Mesenchymal stem cell of adipose (primary cell): ENCODE data around the gene ZCCHC24.

DNA sequence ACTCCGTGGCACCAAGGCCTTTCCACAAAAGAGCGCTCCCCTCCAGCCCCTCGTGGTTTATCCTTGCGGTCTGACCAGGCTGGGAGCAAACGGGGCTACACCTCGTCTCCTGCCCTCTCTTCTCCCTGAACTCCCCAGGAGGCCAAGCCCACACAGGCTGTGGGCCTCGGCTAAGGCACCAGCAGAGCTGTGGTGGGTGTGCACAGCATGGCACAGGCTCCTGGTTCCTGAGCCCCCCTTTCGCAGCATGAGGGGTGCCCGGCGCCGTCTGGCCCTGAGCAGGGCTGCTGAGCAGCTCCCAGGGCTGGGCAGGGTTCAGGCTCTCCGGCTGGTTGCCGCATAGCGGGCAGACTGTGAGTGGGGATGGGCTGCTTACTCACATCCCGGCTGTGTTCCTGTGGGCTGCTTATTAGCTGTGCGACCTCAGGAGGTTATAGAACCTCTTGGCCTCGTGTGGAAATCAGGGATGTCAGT is 90.4 kb downstream of the ZMIZ1 start:
- CAGE, long polyA plus RNA = no peak

GRCh38 chr10:79173155-79174036 is 104.6 kb downstream of the ZMIZ1 start:
- CAGE, long polyA plus RNA = no peak

DNA sequence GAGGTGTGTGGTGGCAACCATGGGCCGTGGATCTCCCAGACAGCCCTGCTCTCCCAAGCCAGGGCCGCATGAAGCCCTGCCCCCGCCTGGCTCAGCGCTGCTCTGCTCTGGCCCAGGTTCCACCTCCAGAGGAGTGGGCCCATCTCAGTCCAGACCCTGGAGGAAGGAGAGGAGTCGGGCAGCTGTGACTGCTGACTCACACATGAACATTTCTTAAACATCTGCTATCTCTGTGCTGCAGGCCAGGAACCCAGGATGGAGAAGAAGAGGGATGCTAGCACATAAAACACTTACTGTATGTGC is 110.0 kb downstream of the ZMIZ1 start:
- CAGE, long polyA plus RNA = no peak

DNA sequence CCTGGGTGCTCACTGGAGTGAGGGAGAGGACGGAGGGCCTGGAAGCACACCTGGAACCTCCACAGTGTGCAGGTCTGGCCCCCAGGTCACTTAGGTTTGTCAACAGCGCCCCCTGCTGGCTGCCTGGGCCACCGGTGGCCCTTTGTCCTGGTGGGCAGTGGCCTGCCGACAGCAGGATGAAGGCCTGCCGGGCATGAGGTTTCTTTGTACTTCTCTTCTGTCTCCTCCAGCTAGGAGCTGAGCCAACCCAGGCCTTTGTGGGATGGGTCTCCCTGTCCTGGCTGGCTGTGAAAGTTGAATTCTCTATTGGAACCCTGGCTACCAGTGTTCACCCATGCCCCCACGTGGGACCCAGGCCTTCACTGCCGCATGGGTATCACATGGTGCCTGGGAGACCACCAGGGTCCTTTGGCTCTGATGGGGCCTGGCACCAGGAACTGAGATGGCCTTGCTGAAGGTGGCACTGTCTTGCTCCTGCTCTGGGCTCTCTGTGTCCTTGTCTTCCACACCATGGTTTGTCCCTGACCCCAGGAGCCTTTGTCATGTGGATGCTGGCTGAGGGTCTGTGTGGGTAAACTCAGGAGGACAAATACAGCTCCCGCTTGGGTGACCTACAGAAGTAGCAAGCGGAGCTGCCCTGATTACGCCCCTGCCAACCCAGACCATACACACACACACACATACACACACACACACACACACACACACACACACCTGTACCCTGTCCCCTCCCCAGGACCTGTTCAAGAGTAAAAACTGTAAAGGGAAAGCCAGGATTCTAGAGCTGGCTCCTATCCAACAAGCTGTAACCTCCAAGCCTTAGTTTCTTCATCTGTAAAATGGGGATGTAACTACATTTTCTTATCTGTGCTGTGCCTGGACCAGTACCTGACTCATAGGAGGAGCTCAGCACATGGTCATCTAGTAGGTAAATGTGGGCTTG is 128.4 kb downstream of the ZMIZ1 start:
- CAGE, long polyA plus RNA = no peak

GRCh38 chr10:79260797-79261952 is 86.1 kb upstream of the PPIF start:
- CAGE, long polyA plus RNA = no peak

GRCh38 chr10:79266131-79266442 is 81.2 kb upstream of the PPIF start:
- CAGE, long polyA plus RNA = no peak

- CAGE, long polyA plus RNA = no peak
Measured at GRCh38 chr10:79335371-79336232, 11.7 kb upstream of the PPIF start.

GRCh38 chr10:79355974-79356914 is 9.0 kb downstream of the PPIF start:
- CAGE, long polyA plus RNA = no peak

GRCh38 chr10:79445476-79445907 is at the start of gene ZCCHC24:
Gene ZCCHC24 (minus strand): TSS chr10:79445624.
- CAGE, long polyA plus RNA = no peak

DNA sequence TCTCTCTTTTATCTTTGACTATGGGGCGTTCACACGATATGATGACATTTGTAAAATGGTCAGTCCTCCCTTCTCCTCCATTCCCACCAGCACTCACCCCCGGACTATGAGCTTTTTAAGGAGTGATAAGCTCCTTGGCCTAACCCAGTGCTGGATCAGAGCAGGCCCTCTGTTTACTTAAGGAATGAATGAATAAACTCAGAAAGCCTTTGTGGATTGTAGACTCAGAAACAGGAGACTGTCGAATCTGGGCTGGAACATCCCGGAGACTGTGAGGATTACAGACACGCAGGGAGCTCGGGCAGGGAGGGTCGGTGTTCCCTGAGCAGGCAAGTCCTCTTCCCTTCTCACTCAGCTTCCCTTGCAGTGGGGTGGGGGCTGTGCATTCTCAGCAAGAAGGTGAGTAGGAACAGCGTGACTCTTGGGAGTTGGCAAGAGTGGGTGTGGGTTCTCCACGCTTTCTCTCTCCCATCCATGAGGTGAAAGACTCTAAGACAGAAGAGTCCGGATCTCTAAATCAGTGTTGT is 6.8 kb upstream of the ZCCHC24 start:
- CAGE, long polyA plus RNA = no peak

DNA sequence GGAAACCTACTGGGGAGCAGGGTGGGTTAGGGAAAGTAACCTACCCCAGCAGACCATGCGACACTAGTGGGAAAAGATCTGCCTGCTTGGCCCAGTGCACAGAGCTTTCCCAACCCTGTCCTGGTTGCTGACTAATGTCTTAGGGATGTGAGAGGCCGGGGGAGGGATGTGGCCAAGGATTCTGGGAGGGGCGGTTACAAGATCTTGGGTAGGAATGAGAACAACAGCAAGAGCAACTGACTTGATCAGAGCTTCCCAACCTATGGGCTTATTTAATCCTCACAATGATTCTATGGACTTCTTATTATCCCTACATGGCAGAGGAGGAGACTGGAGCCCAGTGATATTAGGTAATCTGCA is 24.0 kb upstream of the EIF5AL1 start:
- CAGE, long polyA plus RNA = no peak

- CAGE, long polyA plus RNA = no peak
Measured at GRCh38 chr10:79715090-79715304, 12.0 kb downstream of the NUTM2B start.

DNA sequence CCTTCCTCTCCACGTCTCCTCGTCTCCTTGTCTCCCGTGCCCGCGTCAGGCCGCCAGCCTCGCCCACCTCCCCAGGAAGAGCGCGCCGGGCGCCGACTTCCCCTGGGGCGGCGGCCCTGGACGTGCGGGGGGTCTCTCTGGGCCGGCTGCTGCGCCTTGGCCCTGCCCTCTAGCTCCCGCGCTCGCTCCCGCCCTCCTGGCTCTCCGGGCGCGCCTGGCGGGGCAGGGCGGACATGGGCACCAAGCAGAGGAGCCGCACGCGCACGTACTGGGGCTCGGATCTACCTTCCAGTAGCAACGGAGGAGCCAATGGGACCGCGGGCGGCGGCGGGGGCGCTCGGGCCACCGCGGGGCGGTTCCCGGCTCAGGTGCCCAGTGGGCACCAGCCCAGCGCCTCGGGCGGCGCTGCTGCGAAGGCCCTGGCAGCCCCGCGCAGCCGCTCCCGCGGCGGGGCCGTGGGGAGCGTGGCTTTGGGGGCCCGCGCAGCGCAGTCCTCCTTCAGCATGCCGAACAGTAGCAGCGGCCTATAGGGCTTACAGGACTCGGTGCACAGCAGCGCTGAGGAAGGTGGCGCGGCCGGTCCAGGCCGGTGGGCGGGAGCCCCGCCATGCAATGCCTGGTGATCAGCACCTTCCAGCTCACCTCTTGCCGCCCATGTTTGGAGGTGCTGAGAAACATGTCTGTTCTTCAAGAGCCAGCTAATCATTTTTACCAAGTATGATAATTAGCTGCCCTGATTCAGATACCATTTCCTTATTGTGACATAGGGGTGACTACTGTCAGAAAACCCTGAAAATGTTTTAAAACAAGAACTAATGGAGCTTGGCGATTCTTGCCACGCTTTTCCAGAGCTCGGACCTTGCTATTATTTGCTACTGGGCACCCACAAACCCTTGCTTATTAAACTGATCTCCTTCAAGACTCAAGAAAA is 33.3 kb upstream of the SFTPD start:
- CAGE, long polyA plus RNA = no peak

GRCh38 chr10:80144002-80144305 is 11.4 kb downstream of the PLAC9 start:
- CAGE, long polyA plus RNA = no peak

DNA sequence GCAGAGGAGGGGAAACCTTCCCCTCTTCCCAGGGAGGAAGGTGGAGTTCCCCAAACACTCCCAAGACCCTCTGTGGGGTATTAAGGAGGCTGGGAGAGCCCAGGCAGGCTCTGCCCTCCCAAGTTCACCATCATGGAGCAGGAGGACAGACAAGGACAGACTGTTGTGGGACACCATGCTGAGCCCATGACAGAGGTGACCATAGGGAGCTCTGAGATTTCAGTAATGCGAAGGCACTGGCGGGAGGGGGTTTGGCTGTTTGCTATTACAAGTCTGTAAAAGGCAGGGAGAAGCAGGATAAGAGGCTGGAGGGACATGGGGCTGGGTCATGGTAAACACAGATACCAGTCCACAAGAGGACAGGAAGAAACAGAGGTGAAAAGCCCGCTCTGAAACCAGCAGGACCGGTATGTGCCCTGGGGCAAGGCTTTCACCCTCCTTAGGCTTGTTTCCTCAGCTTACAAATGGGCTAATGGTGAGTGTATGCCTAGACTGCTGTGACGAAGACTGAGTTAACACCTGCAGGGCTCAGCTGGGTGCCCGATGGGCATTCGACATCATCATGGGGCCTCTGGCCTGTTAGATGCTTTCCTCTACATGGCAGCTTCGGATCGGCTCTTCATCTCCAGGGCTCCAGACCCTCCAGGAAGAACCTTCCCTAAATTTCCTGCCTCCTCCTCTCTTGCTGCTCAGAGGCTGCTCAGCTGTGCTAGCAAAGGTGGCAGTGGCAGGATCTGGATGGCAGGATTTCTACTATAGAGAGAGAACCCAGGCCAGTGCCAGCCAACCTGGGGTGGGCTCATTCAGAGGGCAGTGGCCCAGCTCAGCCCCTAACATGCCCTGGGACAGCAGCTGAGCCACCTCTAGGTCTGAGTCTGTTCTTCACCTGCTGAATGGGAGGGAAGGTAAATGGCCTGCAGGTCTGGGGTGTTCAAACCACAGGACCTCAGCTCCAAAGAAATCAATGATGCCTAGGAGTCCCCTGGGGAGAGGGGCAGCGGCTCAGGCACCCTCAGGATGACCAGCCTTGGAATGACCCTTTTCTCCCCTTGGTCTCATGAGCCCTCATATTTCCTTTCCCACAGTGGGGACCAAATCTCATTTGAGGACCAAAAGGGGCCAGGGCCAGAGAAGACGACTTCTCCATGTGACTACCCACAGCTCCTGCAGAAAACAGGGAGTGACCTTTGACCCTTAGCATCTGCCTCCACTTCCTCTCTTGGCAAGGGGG is 33.8 kb downstream of the ANXA11 start:
- CAGE, long polyA plus RNA = no peak

DNA sequence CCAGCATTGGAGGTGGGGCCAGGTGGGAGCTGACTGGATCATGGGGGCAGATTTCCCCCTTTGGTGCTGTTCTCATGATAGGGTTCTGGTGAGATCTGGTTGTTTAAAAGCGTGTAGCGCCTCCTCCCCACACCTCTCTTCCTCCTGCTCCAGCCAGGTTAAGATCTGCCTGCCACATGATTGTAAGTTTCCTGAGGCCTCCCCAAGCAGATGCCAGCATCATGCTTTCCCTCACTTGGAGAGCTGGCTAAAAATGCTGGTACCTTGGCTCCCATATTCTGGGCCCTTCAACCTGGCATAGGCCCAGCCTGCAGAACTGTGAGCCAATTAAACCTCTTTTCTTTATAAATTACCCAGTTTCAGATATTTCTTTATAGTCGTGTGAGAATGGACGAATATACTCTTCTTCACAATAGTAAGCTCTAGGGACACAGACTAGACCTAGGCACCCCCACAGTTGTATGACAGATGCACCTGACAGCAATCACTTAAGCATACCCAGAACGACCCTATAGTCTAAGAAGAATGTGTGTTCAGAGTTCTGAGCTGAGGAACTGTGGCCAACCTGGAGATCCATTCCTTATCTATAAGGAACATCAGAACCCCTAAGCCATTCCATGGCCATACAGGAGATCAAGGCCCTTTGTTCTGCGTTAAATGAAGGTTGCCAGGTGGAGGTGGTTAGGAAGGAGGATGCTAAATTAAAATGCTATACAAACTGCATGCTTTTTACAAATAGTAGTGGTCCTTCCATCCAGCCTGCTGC is 26.1 kb downstream of the ANXA11 start:
- CAGE, long polyA plus RNA = no peak

GRCh38 chr10:80196202-80197187 is 8.8 kb downstream of the ANXA11 start:
- CAGE, long polyA plus RNA = no peak

GRCh38 chr10:80201906-80202414 is 3.4 kb downstream of the ANXA11 start:
- CAGE, long polyA plus RNA = no peak

DNA sequence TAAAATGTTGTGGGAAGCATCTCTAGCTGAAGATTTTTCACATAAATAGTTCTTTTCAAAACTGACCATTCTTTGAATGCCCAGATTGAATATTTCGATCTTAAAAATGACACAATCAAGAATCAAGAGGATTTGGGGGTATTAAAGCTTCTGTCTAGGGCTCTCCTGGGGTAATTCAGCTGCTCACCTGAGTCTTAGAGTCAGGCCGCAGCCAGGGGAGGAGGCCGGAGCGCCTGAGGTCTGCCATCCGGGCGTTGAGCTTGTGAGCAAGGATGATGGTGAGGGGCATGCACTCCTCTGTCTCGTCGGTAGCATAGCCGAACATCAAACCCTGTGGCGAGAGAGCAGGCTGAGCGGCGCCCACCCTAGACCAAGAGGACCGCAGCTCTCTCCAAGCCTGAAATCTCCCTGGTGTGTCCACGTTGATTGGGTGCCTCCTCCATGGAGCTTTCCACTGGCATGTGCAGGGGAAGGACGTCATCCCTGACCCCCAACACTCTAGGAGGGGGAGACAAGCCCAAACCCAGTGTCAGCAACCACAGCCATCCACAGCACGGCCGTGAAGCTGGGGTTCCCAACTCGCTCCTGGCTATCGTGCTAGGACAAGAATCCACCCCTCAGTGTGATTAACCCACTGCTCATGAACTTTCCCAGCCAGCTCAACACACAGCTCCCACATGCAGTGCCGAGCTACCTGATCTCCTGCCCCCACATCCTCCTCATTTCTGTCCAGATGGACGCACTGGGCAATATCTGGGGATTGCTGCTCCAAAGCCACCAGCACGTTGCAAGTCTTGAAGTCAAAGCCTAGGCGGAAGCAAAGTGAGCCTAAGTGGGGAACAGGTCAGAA is 9.2 kb downstream of the MAT1A start:
- CAGE, long polyA plus RNA = no peak

GRCh38 chr10:80322512-80323035 is 33.1 kb upstream of the MAT1A start:
- CAGE, long polyA plus RNA = no peak